ENCODE measurements around the gene FREM1.

- PRO-cap = no peak
Observed at GRCh38 chr9:14522558-14522964, 170.7 kb downstream of the ZDHHC21 start.

GRCh38 chr9:14547341-14547706 lies 145.9 kb downstream of the ZDHHC21 start:
- PRO-cap = no peak

DNA sequence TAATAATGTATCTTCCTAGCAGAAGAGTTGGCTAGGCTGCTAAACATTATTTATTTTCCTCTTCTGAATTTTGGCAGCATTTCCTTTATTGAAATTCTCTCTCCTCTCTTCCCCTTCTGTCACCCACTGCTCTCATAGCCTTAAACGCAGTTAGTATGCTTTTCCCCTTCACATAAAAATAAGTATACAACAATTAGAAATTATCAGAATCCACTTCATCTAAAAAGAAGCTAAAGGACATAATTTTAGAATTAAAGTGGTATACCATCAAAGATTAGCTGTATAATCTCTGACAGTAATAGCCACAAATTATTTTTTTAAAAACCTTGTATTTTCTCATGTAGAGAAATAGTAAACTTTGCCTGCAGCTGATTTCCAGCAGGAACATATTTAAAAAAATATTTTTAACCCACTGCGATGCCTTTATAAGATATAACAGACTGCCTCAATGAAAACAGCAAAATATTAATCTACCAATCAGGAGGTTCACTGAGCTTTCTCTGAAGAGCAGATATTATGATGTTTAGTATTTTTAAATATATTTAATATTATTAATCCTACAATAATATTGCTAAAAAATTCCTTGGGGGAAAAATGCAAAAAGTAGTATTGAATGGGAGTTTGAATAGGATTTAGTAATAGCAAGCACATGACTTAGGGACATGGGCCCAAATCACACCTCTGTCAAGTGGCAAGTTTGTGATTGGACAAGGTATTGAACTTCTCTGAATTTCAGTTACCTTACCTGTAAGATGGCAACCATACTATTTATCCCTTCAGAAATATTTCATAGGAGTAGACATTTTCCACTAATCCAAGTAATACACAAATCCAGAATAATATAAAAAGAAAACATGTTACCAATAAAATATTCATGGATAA lies 42.2 kb downstream of the ZDHHC21 start:
- PRO-cap = no peak

GRCh38 chr9:14909687-14910744 lies at the start of gene FREM1:
Gene FREM1 (minus strand): TSS chr9:14910428.
- PRO-cap = no peak

DNA sequence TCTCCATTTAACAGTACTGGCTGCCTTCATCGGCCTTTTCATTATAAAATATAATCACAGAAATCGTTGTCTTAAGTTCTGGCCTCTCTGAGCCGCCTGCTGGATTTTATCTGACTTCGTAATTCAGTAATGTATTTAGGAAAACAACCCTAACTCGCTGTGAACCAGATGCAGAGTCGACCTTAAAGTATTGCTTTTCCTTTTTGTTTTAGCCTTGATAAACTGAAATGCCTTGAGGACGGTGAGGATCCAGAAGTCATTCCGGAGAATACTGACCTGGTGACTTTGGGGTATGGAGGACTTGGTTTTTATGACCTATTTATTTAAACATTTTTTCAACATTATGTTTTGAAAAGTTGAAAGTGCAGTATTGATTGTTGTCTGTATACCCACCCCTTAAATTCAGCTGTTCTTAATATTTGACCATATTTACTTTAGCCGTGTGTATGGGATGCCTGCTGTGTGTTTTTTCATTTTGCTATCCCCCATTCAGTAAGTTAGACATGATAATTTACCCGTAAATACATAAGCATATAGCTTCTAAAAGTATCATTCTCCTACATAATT lies 1.1 kb downstream of the SNAPC3 start:
- PRO-cap = no peak

- PRO-cap = no peak
Observed at GRCh38 chr9:15430933-15431243, 8.2 kb downstream of the SNAPC3 start.

- PRO-cap = no peak
Observed at GRCh38 chr9:15479457-15479751, 31.4 kb downstream of the PSIP1 start.

DNA sequence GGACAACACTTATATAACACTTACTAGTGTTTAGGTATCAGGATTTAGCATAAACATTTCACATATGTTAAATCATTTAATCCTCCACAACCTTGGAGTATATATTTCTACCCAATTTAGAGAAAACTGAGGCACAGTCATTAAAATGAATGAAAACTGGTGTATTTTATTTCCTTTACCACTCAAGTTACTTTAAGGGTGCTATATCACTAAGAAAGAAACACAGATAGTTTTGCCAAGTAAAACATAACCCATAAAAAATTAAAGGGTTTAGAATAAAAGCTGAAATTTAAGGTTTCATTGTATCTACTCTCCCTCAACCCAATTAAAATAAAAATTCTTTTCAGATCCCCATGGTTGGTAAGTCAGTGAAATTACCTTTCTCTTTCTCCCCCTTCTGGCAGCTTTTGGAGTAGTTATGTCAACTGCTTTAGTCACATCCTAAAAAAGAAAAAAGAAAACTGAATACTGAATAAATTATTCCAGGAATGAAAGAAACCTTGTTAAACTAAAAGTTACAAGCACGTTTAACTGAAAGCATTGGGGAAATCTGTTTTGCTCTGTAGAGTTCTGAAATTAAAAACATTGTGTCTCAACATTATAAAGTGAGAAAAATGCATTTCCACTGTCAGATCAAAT lies 25.0 kb downstream of the PSIP1 start:
- PRO-cap = no peak

DNA sequence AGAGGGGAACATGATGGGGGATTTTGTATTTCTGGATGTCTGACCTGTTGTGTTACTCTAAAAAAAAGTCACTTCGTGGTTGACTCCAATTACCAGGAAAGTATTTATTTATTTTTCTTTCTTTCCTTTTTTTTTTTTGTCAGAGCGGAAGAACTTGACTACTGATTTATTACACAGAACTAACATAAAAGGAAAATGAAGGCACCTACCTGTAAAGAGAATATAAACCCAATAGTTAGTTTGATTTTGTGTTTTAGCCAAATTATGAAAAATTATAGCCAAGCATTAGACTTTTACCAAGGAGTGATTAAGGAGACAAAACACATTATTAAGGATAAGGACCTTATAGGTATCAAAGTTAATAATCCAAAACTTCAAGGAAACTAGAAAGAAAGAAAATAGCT lies 20.3 kb upstream of the PSIP1 start:
- PRO-cap = no peak

DNA sequence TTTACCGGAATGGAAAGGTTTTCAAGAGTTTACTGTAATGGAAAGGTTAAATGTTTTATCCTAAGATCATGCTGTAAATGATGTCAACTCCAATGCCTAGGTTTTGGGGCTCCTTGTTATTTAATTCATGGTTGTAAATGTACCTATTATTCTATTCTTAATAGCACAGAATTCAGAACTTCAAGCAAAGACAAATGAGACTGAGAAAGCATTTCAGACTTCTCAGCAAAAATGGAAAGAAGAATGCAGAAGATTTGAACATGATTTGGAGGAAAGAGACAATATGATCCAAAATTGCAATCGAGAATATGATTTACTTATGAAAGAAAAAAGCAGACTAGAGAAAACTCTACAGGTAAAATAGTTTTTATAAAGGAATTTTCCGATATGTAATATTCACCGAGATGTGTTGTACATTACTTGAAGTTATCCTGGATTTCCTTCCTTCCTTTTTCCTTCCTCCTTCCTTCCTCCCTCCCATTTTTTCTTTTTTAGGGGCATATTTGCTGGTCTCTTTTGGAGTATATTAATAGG lies 38.4 kb downstream of the CCDC171 start:
- PRO-cap = no peak

GRCh38 chr9:16335686-16336436 lies 534.6 kb downstream of the BNC2 start:
- PRO-cap = no peak

- PRO-cap = no peak
Observed at GRCh38 chr9:16337273-16337864, 533.1 kb downstream of the BNC2 start.

DNA sequence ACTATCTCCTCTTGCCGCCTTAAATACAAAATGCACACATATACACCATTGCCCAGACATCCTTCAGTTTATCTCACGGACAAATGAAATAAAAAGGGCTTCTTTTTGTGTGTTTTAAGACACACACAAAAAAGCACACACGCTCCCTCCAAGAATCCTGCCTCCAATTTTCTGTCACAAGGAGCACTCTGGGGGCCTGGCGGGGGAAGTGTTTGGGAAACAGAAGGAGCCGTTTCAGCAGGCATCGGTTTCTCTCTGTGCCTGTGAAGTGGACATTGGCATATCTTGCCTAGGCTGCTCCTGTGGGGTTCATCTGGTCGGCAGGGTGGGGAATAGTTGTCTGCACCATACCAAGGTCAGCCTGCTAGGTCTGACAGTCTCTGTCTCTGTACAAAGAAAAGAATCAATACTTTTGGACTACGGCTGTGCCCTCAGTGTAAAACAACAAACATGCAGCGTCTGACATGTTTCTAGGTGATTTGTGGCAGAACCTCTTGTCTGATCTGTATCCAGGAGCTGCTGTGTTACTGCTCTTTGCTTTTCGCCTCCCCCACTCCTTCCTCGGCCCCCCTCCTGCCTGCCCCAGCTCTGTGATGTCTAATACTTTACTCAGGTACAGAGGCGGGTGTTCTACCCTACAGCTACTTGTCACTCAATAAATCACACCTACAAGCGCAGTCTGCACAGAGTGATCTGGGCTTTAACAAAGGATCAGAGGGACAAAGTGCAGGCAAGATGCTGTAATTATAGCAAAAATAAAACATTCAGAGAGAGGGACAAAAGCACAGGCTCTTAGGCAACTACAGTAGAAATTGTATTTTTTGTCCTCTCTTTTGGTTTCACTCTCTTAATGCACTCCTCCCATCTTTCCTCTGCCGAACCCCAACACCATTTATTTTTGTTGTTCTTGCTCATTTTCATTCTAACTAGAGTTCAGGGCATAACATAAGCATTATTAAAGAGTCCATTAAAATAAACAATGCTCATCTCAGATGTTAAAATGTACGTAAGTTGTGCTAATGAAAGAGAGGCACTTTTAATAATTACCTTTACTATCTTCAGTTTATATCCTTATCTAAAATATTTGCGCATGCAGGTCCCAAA lies 216.7 kb downstream of the BNC2 start:
- PRO-cap = no peak

DNA sequence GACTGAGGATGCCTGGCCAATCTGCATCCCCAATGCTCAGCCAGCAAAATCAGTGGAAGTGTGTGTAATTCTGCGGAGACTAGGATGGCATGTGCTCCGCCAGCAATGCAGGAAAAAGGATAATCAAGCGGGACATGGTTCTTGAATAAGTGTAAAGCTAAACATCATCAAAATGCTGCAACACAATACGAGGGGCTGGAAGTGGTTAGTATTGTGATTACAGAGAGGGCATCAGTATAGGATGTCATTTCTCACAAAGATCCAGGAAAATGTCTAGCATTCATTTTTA lies 115.7 kb upstream of the BNC2 start:
- PRO-cap = unidirectional peak, plus-strand start at position 75 of the sequence

DNA sequence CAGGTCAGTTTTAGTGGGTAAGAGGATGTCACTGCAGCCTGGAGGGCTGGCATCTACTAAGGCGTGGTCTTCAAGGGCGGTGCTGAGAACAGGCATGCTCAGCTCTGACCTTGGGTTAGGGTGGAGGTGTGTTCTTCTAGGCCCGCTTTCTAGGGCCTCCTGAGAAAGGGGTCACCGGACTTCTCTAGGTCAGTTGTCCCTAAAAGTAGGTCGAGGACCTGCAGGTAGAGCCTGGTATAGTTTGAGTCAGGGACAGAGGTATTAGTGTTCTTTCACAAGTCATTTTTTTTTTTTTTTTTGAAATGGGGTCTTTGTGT lies 25.8 kb downstream of the SH3GL2 start:
- PRO-cap = no peak

GRCh38 chr9:19162922-19163508 lies 35.7 kb upstream of the PLIN2 start:
- PRO-cap = no peak

DNA sequence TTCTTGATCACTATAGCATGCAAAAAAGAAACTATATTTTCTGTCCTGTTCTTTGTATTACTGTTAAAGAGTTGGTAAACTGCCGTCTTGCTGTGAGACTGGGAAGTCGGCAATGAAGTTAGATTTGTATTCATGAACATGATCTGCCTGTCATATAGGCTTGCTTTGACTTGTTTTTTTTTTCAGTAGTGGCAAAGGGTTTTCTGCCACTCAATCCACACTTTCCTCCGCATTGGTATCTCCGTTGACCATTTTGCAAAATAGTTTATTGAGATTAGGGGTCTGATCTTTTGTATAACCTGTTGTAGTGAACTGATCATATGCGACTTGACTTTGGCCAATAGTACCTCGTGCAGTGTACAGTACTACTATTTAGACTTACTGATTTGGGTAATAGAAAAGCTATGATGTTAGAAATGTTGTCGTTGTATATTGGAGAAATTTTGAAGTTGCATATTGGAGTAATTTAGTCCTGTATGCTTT lies 1.6 kb downstream of the DENND4C start:
- PRO-cap = no peak

DNA sequence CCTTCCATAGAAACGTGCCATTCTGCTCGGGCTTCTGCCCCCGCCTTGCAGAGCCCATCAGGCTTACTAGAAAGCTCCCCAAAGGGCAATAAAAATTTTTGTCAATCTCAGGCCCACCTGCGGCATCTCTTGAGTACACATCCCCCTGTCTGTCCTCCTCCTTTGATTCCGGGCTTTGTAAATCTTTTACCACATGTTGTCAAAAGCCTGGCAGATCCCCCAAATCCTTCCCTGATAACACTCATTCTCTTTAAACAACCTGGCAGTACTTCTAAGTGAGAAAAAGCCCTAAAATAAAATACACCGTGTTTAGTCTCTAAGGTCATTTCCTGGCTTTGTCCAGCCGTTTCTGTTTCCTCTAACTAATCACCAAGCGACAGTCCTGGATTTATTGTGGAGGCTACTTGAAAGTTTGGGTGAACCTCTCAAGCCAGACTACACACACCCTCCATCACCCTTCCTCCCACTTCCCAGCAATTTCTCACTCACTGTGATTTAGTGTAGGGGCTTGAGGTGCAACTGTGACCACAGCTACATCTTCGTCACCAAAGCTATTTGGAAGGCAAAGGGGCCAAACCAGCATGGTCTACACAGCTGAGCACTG lies 239.9 kb upstream of the SLC24A2 start:
- PRO-cap = no peak

DNA sequence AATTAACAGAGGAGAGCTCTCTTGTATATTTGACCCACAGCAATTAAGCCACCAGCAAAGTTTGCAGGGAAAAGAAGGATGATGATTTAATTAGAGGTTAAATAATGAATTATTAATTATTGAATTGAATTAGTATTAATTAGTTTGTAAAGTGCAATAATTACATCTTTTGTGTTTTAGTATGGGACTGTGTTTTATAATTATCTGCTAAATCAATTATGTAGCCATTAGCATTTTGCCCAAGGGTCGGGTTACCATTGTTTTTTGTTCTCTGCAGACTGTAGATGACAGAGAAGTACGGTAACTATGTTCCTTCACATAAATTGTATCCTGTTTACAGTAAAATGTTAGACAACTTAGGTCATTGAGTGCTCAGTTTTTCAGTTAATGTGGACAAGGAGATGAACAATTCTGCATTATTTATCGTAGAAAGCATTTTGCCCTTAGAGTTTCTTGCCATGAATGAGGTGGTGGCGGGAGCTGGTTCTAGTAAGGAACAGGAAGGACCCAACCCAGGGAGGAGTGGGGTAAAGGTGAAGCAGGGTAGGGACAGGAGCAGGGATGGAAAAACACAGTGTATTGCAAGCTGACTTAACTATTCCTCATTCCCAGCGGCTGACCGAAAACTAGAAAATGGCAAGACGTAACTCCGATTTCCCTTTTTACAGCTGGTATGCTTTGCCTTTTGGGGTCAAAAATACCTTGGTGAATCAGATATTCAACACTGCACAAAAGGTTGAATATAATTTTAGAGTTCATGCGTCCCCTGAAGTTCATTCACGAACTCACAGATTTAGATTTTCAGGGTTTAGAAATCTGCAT lies 243.7 kb upstream of the SLC24A2 start:
- PRO-cap = no peak

- PRO-cap = no peak
Observed at GRCh38 chr9:20558477-20559235, 63.6 kb downstream of the MLLT3 start.

Data from left common carotid artery plus branches (tissue), 1 donor.